GM06990 (cell line): ENCODE measurements around the genes GPR88 and NBPF6.

GRCh38 chr1:100485588-100486305 lies 52.2 kb upstream of the GPR88 start:
- RRBS = no CpG with 5 or more reads among the region's 5 CpGs

DNA sequence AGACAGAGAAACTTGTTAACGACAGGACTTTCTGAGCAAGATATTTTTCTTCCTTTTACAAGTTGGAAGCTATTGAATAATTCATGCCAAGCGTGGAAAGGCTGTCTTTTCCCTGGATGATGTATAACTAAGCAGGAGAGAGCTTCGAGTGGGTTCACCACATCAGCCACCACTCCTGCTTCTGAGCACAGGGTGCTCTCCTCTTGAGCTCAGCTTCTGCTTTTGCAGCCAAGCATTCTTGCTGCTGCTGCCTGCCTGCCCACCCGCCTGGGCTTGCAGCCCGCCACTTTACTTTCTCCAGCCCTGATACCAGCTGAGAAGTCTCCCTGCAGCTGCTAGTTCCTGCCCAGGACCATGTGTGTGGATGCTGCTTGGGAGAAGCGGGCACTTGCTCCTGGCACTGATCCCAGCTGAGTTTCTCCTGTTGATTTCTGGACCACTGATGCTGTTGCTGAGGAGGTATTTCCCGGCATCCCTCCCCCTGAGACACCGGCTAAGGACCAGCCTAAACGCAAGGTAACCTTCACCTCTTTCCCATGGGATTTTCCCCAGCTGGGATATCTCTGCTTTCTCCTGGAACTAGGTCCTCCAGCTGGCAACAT lies at the start of gene GPR88:
GPR88 (plus strand) TSS at position 153 of the 602 bp plus-strand sequence.
- RRBS = no CpG with 5 or more reads among the region's 9 CpGs

- RRBS = no CpG with 5 or more reads among the region's 2 CpGs
Observed at GRCh38 chr1:100786833-100787462, 67.4 kb downstream of the VCAM1 start.

DNA sequence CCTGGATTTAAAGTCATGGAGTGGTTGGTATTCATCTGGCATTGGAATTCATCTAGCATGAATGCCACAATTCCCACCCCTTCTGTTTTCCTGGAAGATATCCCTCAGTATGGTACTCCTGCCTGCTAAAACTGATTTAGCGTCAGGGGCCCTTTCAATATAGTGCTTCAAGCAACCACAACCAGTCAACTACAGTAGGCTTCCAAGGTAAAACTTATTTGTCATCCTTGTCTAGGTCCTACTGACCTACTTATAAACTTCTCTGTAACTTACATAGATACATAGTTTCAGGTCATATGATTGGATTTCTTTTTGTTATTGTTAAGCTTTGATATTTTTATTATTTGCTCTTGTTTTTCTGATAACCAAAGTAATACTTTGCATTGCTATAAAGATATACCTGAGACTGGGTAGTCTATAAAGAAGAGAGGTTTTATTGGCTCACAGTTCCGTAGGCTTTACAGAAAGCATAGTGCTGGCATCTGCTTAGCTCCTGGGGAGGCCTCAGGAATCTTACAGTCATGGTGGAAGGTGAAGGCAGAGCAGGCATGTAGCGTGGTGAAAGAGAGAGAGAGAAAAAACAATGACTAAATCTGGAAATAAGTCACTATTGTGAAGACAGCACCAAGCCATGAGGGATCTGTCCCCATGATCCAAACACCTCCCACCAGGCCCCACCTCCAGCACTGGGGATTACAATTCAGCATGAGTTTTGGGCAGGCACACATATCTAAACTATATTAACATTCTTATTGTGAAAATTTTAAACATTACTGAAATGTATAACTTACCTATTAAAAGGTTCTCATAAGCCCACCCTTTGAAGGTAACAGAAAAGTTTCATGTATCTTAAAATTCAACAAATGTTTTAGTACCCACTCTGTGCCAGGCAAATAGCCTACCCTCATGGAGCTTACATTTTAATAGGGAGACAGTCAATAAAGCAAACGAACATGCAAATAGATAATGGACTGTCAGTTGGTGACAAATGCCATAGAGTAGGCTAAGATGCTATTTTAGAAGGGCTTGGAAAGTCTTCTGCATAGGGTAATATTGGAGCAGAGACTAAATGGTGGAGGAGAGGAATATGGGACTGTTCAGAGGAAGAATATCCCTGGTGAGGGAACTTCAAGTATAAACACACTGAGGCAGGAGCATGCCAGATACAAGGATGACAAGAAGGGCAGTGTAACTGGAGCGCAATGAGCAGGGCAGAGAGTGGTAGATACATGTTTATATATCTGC lies 30.4 kb downstream of the SLC30A7 start:
- RRBS = no CpG with 5 or more reads among the region's 5 CpGs

DNA sequence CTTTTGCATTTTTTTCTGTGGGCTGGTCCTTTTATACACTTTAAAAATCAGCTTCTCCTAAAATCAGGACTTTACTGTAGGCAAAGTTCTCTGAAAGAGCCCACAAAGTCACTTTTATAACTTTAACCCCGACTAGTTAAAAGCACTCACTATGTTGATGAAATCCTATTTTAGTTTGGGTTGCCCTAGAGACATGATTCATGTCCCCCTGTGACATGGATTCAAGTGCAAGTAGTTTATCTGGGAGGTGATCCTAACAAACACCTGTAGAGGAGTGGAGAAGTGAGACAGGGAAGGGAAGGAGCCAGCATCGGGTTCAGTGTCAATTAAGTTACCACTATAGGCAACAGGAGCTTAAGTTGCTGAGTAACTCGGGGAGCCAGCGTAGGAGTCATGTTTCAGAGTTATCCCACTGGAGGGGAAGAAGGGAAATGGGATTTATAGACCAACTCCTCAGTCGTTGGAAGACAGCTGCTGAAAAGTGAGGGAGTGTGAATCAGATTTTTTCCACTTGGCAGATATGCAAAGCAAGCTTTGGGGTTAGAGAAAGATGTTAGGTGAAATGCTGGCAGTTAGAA lies 54.8 kb downstream of the SLC30A7 start:
- RRBS = no CpG with 5 or more reads among the region's 5 CpGs

GRCh38 chr1:101105726-101106383 lies 80.3 kb upstream of the DPH5 start:
- RRBS = no CpG with 5 or more reads among the region's 5 CpGs

GRCh38 chr1:101148893-101149378 lies 87.9 kb upstream of the S1PR1 start:
- RRBS = no CpG with 5 or more reads among the region's 3 CpGs

DNA sequence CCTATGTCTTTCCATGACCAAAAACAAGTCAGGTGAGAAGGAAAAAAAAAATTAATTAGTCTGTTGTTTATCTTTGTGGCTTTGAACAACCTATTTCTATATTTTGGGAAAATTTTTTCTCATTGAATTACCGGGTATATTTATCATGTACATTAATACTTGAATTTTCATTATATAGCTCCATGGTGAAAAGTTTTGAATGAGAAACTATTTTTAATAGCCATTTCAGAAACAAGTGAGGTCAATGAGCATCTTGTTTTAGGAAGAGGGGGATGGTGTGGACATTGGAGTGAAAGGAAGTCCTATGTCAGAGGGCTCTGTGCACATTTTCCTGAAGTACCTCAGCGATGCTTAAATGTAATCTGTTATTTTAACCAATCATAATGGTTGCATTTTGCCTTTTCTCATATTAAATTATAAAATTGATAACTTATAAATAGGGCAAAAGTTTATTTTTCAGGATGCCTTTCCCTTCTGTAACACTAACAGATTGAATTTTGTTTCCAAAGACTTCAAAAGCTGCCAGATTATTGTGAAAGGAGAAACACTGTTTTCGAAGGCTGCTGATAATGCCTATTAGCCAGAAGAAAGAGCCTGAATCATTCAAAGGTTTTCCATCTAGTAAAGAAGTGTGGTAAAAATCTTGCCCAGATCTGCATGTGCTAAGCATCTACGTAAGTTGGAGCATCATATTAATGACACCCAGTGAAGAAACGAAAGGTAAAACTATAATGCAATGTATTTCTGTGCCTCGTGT lies 73.7 kb upstream of the S1PR1 start:
- RRBS = no CpG with 5 or more reads among the region's 6 CpGs

GRCh38 chr1:101185104-101185392 lies 51.8 kb upstream of the S1PR1 start:
- RRBS = no CpG with 5 or more reads among the region's 1 CpG

- RRBS = no CpG with 5 or more reads among the region's 1 CpG
Observed at GRCh38 chr1:101257864-101258456, 21.1 kb downstream of the S1PR1 start.

GRCh38 chr1:103106788-103107407 lies 1.4 kb downstream of the COL11A1 start:
- RRBS = no CpG with 5 or more reads among the region's 19 CpGs

DNA sequence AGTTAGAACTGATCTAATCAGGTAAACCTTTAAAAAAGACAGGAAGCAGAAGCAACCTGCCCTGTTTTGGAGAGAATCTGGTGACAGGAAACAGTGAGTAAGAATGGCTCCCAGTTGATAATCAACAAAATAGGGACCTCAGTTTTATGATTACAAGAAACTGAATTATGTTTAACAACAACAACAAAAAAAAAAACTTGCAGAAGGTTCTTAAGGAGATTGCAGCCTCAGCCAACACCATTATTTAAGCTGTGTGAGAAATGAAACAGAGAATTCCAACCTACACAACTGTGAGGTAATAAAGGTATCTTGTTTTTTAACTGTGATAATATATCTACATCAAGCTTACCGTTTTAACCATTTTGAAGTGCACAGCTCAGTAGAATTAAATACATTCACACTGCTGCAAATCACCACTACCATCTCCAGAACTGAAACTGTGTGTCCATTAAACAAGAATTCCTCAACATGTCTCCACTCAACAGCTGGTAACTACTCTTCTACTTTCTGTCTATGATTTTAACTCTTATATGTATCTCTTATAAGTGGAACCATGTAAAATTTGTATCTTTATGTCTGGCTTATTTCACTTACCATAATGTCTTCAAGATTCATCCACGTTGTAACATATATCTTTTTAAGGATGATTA lies 608.6 kb upstream of the PRMT6 start:
- RRBS = no CpG with 5 or more reads among the region's 2 CpGs

DNA sequence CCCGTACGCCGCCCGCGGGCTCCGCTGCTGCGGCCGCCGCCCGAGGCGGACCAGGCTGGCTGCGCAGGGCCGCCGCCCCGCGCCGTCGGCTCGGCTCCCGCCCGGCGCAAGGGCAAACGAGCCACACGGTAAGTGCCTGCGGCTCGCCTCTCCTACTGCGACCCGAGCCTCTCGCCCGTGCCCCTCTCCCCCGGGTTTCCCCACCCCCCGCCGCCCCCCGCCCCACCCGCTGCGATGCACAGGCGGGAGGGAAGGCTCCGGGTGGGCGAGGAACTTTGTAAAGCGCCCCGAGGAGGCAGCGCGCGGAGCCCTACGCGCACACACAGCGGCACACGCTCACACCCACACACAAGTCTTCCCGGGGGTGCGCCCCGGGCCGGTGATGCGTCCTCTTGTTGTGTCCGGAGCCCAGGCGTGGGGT lies 503 bp downstream of the NTNG1 start:
- RRBS = 4% methylated on average over 22 of the region's 55 CpGs

- RRBS = no CpG with 5 or more reads among the region's 3 CpGs
Observed at GRCh38 chr1:107369957-107370400, 229.1 kb downstream of the NTNG1 start.

- RRBS = no CpG with 5 or more reads among the region's 1 CpG
Observed at GRCh38 chr1:107596035-107596520, 368.9 kb downstream of the VAV3 start.

GRCh38 chr1:107739283-107739984 lies 225.5 kb downstream of the VAV3 start:
- RRBS = no CpG with 5 or more reads among the region's 5 CpGs

GRCh38 chr1:107965337-107966047 lies 512 bp upstream of the VAV3 start:
- RRBS = 6% methylated on average over 4 of the region's 39 CpGs

- RRBS = no CpG with 5 or more reads among the region's 6 CpGs
Observed at GRCh38 chr1:108450099-108450475, at the start of gene NBPF6. Gene NBPF6, plus strand, starts transcription at chr1:108450343.

- RRBS = no CpG with 5 or more reads among the region's 3 CpGs
Observed at GRCh38 chr1:108640073-108640594, 20.8 kb downstream of the HENMT1 start.

- RRBS = no CpG with 5 or more reads among the region's 11 CpGs
Observed at GRCh38 chr1:108703454-108703692, 9.3 kb upstream of the FNDC7 start.